Lung (tissue), 4 donors: Measurements from ENCODE around the genes SNW1 and DIO2.

- PRO-cap = no peak
- RAMPAGE, long total RNA = no peak
- RRBS = no CpG with 5 or more reads among the region's 1 CpG
Measured at GRCh38 chr14:76939852-76940164, 88.7 kb downstream of the IRF2BPL start.

- PRO-cap = no peak
- RAMPAGE, long total RNA = no peak
- RRBS = no CpG with 5 or more reads among the region's 9 CpGs
Measured at GRCh38 chr14:76958220-76959055, 70.1 kb downstream of the IRF2BPL start.

DNA sequence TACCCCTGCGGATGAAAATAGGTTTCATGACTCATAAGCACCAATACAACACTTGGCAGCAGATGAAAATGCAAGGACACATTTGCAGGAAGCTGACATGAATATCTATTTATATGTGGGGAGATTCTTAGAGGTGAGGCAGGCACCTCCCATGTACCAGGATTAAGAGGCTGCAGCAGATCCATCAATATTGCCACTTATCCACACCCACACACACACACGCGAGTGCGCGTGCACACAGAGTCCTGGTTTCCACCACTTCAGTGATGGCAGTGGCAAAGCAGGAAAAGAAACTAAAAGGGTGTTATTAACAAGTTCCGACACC is 5.5 kb downstream of the IRF2BPL start:
- PRO-cap = no peak
- RAMPAGE, long total RNA = no peak
- RRBS = no CpG with 5 or more reads among the region's 6 CpGs

- PRO-cap = no peak
- RAMPAGE, long total RNA = no peak
- RRBS = no CpG with 5 or more reads among the region's 4 CpGs
Measured at GRCh38 chr14:77032308-77032500, 3.7 kb upstream of the IRF2BPL start.

GRCh38 chr14:77051128-77051688 is 22.7 kb upstream of the IRF2BPL start:
- PRO-cap = no peak
- RAMPAGE, long total RNA = no peak
- RRBS = no CpG with 5 or more reads among the region's 14 CpGs

DNA sequence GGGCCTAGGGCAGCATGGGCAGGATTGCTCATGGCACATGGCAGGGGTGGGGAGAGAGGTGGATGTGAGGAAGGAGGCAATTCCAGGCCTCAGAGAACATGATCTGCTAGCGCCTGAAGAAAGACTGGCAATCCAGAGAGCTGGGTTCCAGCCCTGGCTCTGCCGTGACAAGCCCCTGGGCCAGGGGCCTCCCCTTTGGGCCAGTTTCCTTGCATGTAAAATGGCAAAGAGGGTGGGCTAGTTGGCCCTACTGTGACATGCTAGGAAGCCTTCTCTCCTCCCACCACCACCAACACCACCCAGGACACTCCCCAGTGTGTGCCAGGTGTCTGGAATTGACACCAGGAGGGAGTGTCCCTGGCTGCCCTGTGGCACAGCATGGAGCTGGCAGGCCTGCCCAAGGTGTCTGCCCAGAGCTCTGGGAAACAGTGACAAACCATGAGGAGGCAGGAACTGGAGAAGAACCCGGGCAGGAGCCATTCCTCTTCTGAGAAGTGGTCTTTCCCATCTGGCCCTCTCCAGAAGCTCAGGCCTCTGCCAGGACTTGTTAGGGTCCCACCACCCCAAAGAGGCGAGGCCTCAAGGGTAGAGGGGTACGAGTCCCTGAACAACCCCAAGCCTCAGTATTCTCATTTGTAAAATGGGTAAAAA is 24.1 kb upstream of the IRF2BPL start:
- PRO-cap = no peak
- RAMPAGE, long total RNA = no peak
- RRBS = no CpG with 5 or more reads among the region's 5 CpGs

GRCh38 chr14:77106811-77107010 is 8.7 kb downstream of the CIPC start:
- PRO-cap = no peak
- RAMPAGE, long total RNA = no peak
- RRBS = no CpG with 5 or more reads among the region's 2 CpGs

DNA sequence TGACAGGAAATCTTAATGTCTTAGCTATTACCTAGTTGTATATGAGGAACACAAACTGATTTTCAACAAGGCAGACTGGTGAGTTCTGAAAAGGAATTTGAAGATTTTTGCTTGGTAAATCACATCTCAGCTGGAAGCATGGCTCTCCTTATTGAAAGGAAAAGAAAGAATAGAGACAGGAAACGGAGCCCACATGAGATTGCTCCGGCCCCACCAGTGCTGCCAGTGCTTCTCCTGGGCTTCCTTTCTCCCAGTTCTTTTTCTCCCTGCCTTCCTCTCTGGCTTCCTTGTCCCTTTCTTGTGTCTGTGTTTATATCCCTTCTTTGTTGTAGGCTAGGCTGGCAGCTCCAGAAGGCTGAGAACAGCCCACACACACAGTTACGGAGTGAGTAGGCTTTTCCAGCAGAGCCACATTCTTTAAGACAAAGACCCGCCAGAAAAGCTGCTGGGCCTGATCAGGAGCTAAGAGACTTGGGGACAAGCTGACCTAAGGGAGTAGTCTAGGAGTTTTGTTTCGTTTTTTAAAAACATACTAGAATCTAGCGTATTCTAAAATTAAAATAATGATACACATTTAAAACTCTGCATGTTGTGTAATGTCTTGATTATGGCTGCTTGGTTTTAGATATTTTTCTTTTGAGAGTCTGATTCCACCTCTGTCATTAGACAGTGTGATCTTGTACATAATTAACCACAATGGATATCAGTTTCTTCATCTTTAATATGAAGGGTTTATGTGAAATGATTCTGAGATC is 13.0 kb downstream of the CIPC start:
- PRO-cap = no peak
- RAMPAGE, long total RNA = no peak
- RRBS = no CpG with 5 or more reads among the region's 6 CpGs

DNA sequence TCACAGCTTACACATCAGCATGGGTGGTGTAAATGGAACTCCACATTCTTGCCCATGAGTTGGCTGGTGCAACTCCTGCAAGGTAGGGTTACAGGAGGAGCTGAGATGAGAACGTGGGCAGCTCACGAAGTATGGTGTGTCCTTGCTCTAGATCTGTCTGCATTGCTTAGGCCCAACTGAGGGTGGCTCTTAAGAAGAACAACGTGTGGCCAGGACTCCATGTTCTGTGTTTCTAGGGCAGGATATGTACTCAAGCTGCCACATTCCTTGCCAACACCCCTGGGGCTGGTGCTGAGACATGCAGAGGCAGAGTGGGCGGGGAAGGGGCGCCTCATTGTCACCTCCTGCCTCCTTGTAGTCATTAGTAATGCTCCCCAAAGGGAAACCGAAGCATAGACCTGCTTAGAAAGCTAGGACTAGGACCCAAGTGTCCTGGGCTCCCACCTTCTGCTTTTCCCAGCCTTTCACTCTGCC is 3.2 kb downstream of the TMEM63C start:
- PRO-cap = no peak
- RAMPAGE, long total RNA = no peak
- RRBS = no CpG with 5 or more reads among the region's 6 CpGs

GRCh38 chr14:77458344-77458964 is 561 bp downstream of the AHSA1 start:
- PRO-cap = no peak
- RAMPAGE, long total RNA = no peak
- RRBS = no CpG with 5 or more reads among the region's 25 CpGs

GRCh38 chr14:77641525-77642641 is 25.4 kb upstream of the SPTLC2 start:
- PRO-cap = unidirectional peak, minus-strand start at chr14:77642205; unidirectional peak, minus-strand start at chr14:77642253
- RAMPAGE, long total RNA = no peak
- RRBS = 6% methylated on average over 14 of the region's 53 CpGs

- PRO-cap = unidirectional peak, minus-strand start at chr14:77761156
- RAMPAGE, long total RNA = start-site peak on the minus strand at chr14:77761131-77761156, 204 and 182 reads in 2 replicates
- RRBS = 1% methylated on average over 13 of the region's 72 CpGs
Measured at GRCh38 chr14:77760328-77761405, at the start of gene SNW1. Gene SNW1 (minus strand): TSS chr14:77761156.

GRCh38 chr14:78100449-78100886 is 69.7 kb upstream of the NRXN3 start:
- PRO-cap = no peak
- RAMPAGE, long total RNA = no peak
- RRBS = no CpG with 5 or more reads among the region's 2 CpGs

DNA sequence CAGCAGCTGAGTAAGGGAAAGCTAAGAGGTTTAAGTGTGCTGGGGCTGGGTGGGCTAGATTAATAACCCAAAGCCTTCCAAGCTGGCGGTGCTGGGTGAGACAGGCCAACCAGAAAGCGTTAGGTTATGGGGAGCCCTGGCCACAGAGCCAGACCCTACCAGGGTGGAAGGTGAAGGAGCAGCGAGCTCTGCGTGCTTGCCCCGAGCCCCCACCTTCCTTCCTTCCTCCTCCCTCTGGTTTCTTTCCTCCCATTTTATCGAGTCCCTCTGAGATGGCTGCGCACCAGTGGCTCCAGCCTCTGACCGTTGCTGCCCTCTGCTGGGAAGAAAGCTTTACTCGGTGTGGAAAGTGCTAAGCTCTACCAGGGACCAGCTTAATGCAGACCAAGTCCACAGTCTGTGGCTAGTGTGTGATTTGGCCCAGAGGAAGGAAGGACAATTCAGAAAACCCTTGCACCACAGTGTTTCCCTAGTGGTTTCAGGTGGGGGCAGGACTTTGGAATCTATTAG is 396.3 kb downstream of the NRXN3 start:
- PRO-cap = no peak
- RAMPAGE, long total RNA = no peak
- RRBS = no CpG with 5 or more reads among the region's 9 CpGs

DNA sequence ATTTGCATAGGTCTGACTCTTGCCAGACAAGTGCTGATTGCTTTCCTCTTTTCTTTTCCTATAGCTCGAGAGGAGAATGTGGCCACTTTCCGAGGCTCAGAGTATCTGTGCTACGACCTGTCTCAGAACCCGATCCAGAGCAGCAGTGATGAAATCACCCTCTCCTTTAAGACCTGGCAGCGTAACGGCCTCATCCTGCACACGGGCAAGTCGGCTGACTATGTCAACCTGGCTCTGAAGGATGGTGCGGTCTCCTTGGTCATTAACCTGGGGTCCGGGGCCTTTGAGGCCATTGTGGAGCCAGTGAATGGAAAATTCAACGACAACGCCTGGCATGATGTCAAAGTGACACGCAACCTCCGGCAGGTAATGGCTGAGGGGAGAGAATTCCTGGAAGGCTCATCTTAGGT is 474.9 kb downstream of the NRXN3 start:
- PRO-cap = no peak
- RAMPAGE, long total RNA = no peak
- RRBS = 86% methylated on average over 4 of the region's 14 CpGs

DNA sequence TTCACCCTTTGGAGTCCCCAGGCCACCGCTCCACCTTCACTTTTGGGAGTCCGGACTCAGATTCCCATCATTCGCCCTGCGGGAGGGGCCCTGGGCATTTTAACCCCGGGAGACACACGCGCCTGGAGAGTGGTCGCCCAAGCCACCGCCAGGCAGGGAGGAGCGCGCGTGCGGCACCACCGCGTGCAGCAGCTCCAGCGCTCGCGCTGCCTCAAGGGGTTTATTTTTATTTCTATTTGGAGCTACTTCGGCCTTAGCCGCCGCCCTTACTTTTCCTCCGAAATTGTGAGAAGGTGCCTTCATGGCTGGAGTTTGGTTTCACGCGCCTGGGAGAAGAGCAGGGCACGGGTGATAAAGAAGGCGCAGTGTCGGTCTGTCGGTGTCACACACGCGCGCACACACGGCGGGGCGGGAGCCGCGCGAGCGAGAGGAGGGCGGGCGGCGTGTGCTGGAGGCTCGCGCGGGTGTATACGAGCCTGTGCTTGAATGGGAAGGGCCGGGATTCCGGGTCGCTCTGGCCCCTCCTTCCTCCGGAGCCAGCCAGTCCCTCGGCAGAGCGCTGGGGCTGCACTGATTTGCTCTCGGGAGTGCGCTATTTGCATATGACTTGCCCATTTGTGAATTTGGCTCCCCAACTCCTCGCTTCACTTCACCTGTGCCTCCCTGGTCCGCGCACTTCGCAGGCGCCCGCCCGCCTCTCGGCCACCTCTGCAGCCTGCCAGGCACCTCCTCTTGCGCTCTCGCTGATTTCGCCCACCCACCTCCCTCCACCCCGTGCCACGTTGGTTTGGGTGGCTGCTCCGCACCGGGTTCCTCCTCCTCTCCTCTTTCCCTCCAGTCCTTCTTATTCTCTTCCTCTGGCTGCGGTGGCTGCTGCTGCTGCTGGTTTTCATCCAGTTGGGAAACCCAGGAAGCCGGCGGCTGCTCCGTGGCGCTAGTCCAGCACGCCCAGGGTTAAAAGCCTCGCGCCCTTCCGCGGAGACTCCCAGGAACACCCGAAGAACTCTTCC is 932.3 kb downstream of the DIO2 start:
- PRO-cap = no peak
- RAMPAGE, long total RNA = no peak
- RRBS = 10% methylated on average over 6 of the region's 79 CpGs

- PRO-cap = no peak
- RAMPAGE, long total RNA = no peak
- RRBS = 20% methylated on average over 2 of the region's 31 CpGs
Measured at GRCh38 chr14:79279749-79280597, 931.3 kb downstream of the DIO2 start.

- PRO-cap = no peak
- RAMPAGE, long total RNA = no peak
- RRBS = no CpG with 5 or more reads among the region's 16 CpGs
Measured at GRCh38 chr14:80211143-80211891, at the start of gene DIO2. Gene DIO2 (minus strand): TSS chr14:80211504.

DNA sequence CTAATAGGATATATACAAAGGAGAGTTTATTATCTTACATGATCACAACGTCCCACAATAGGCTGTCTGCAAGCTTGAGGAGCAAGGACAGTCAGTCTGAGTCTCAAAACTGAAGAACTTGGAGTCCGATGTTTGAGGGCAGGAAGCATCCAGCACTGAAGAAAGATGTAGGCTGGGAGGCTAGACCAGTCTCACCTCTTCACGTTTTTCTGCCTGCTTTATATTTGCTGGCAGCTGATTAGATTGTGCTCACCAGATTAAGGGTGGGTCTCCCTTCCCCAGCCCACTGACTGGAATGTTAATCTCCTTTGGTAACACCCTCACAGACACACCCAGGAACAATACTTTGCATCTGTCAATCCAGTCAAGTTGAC is 19.5 kb upstream of the DIO2 start:
- PRO-cap = no peak
- RAMPAGE, long total RNA = no peak
- RRBS = no CpG with 5 or more reads among the region's 3 CpGs

- PRO-cap = no peak
- RAMPAGE, long total RNA = no peak
- RRBS = no CpG with 5 or more reads among the region's 9 CpGs
Measured at GRCh38 chr14:80784677-80785713, 156.5 kb downstream of the CEP128 start.